Choroid plexus epithelial cell (primary cell): ENCODE data around the gene CELA2A.

DNA sequence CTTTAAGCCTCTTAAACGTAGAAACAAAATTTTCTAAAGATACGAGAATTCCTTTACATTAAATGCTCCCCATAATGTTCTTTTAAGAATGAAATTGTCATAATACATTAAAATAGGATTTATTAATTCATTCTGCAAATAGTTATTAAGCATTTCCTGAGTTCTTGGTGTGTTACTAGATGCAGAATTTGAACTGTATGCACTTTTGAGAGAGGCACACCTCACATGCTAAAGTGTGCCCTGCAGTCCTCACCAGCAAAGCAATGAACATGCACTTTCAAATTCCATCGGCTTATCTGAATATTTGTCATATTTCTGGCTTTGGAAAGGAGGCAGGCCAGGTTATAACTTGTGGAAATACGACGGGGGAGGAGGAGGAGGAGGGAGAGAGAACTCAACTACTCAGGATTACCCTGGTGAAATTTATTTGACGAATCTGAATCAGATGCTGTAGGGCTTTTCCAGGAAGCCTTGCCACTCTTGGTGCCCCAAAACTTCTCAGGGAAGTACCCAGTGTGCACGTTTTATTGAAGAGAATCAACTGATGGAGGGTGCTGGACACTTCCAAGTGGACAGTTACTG, 3.6 kb downstream of the PDPN start:
- RRBS, result no CpG with 5 or more reads among the region's 7 CpGs

DNA sequence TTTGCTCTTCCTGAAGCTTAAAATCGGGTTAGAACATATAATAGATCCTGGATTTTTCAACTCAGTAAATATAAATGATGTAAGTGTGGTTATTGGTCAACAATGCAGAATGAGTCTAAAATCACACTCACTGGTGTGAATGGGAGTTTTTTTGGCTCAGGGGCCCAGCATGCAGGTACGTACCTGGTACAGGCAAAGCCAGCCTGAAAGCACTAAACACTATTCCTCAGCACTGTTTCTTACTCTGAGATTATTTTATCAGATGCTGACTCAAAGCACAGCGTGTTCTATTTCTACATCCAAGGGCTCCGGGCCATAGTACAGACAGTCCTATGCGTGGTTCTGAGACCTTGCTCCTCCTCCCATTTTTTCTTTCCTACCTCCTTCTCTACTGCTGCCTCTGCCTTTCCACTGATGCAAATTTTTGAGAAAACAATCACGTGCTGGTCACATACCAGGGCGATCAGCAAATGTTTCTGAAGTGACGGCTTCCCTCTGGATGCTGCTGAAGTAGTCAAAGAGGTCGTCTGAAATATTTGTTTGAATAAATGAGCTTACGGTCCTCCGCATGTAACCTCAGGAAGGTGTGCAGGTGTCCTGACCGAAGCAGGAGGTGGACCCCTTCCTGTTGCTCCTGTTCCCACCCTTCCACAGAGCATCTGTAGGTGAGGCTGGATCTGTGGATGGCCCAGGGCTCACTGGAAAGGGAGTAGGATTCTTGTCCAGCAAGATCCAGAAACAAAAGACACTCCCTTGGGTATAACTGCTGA, 36.3 kb downstream of the PDPN start:
- RRBS, result no CpG with 5 or more reads among the region's 12 CpGs

DNA sequence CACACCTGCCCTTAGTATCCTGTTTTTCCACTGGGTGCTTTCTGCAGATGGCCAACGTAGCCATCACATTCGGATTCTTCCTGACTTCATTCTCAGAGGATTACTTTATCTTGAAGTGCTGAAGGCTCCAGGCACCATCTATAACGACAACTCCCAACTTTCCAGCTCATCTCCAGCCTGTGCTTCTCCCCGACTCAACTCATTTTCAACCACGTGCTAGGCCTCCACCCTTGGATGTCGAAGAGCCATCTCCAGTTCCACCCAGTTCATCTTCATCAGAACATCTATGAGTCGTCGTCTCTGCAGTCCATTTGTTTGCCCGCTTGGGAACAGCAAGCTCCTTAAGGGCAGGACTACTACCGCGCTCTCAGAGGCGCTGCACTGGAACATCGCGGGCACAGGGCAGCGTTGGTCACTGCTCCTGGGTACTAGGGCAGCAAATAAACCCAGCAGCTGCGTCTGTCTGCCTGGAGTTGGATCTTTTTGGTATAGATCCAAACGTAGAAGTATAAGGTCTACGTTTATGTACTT, 576 bp upstream of the PRDM2 start:
- RRBS, result no CpG with 5 or more reads among the region's 18 CpGs

- RRBS, result no CpG with 5 or more reads among the region's 6 CpGs
Observed at GRCh38 chr1:13726642-13727099, 26.7 kb downstream of the PRDM2 start.

GRCh38 chr1:13792984-13794129, 93.4 kb downstream of the PRDM2 start:
- RRBS, result no CpG with 5 or more reads among the region's 17 CpGs

GRCh38 chr1:13916254-13916888, 216.4 kb downstream of the PRDM2 start:
- RRBS, result no CpG with 5 or more reads among the region's 6 CpGs

GRCh38 chr1:14300955-14301804, 297.3 kb upstream of the KAZN start:
- RRBS, result no CpG with 5 or more reads among the region's 10 CpGs

DNA sequence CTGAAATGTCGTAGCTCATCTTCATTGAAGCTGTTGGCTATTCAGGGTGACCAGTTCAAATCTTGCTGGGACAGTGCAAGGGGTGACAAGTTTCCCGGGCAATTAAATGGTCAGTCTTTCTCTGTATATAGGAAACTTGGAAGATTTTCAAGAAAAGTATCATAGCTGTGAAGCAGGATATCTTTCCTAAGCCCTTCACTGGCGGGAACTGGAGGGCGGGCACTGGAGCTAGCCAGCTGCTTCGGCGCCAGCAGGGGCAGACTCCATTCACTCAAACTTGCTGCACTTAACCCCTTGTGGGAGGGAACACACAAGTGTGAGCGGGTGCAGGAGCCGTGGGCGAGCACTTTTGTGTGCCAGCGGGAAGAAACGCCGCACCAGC, 232.2 kb upstream of the KAZN start:
- RRBS, result no CpG with 5 or more reads among the region's 12 CpGs

DNA sequence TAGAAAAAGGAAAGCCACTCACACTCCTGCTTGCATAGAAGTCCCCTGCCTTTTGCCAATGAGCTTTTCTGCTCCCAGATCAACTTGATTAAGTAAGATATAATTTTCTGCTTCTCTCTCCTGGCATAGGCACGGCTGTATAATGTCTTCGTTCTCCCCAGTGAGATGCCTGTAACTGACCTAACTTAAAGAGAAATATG, 76.5 kb upstream of the KAZN start:
- RRBS, result no CpG with 5 or more reads among the region's 2 CpGs

GRCh38 chr1:14742096-14742466, 143.6 kb downstream of the KAZN start:
- RRBS, result no CpG with 5 or more reads among the region's 2 CpGs

DNA sequence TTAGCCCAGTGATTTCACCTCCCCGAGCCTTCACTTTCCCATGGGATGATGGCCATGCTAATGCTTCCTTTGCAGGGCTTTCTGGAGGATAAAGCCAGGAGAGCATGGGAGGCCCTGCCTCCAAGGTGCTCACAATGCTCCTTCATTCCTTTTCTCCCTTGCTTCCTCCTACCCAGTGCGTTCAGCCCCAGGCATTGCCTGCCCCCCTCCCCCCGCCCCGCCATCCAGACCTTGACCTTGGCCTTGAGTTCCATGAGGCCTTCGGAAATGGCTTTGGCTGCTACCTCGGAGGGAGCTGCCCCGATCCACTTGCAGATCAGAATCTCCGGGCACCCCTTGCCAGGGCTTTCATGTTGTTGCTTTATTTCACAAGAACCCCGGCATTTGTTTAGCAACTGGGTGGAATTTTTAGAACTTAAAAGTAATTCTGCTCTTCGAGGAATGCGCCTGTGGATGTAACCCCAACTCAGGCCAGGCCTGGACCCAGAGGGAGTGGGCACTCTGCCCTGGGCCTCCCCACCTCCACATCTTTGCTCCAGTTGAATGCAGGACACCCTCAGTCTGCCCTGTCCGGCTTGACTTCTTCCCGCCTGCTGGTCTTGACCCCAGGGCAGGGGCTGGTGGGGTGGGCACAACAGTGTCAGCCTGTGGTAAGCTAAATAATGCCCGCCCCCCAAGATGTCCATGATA, 154.1 kb upstream of the TMEM51 start:
- RRBS, result 71% methylated on average over 1 of the region's 14 CpGs

DNA sequence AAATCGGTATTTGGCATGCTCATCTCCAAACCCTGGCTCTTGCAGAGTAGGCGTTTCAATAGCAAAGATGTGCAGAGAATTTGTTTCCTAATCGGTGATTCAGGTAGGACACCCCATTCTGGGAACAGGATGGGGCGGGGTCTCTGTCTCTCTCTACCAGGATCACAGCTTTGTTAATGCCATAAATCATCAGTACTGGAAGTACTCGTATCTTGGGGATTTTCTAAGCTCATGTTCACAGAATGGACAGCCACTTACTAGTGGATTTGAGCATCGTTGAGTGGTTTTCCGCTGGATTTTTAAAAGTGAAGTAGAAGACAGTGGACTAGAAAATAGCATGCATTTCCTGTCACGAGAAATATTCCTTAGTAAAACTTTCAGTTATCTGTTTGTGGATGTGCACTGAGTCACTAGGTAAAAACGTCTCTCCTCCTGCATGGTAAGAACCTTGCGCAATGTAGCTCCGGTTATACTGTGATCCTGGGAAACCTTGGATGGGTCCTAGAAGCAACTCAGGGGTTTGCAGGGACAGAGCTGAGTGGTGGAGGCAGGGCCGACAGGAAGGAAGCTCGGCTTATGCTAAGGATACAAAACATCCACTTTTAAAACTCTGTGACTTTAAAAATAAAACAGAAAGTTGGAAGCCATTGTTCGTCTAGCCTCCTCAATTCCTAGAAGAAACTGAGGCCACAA, 5.2 kb downstream of the TMEM51 start:
- RRBS, result no CpG with 5 or more reads among the region's 14 CpGs

DNA sequence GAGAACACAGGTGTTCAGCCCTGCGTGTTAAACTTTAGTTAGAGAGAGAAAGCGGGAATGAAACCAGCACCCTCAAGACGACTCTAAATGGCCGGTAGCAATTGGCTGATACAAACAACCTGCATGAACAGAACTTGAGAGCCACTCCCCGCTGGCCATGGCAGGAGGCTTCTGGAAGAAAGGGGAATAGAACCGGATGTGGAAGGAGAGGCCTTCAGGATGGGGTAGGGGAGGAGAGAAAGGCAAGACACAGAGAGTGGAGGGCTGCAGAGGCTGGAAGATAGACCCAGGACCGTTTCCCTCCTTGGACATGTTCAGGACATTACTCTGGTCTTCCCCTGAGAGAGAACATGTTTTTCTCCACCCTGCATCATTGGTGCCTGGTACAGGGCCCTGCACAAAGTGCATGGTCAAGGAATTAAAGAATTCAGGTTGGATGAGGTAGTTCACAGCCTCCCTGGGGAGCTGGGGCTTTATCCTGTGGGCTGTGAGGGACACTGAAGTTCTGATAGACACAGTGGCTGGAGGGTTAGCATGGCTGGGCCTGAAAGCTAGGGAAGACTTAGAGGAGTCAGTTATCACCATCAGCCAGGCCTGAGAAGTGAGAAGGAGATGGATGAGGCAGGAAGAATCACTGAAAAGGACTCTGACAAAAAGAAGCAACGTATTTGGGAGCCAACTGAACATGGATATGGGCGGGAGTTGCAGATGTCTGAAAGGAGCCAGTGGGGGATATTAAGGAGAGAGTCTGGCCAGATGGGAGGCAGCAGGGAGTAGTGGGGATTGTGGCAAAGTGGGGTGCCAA, 22.9 kb downstream of the TMEM51 start:
- RRBS, result 64% methylated on average over 1 of the region's 9 CpGs

GRCh38 chr1:15201417-15202375, 45.3 kb upstream of the FHAD1 start:
- RRBS, result no CpG with 5 or more reads among the region's 22 CpGs

DNA sequence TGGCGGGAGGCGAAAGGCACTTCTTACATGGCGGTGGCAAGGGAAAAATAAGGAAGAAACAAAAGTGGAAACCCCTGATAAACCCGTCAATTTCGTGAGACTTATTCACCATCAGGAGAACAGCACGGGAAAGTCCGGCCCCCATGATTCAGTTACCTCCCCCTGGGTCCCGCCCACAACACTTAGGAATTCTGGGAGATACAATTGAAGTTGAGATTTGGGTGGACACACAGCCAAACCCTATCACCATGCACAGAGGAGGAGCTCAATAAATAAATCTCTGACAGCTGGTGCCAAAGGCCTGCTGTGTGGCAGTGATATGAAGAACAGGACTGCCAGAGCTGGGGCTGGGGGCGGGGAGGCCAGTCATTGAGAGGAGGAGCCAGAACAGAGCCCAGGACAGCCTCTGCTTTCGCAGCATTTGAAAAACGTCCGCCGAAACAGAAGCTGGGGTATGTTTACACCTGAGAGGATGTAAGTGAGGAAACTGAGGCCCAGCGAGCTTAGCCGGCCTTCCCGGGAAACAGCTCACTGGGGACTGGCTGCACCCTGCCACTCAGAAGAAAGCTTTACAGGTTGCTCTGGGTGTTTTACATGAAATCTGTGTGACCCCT, 76.0 kb downstream of the FHAD1 start:
- RRBS, result no CpG with 5 or more reads among the region's 16 CpGs

DNA sequence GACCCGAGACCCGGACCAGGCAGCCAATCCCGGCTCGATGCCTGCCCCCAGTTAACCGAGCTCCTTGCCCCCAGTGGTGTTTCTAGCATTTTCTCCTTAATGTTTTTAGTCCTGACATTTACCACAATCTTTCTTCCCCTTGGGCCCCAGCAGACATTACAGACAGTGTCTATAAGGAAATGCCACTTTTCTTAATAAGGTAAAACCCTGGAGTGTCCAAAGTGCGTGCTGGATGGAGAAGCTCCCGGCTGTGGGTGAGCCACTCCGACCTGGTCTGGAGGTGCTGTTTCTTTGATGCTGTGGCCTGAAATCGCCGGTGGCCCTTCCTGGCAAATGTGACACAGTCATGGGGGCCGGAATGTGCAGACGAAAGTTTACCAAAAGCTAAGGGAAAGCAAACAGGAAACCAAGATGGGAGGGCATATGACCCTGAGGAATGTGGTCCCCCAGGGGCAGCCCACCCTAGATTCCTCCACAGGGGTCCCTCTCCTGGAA, 77.8 kb downstream of the FHAD1 start:
- RRBS, result 15% methylated on average over 4 of the region's 12 CpGs

DNA sequence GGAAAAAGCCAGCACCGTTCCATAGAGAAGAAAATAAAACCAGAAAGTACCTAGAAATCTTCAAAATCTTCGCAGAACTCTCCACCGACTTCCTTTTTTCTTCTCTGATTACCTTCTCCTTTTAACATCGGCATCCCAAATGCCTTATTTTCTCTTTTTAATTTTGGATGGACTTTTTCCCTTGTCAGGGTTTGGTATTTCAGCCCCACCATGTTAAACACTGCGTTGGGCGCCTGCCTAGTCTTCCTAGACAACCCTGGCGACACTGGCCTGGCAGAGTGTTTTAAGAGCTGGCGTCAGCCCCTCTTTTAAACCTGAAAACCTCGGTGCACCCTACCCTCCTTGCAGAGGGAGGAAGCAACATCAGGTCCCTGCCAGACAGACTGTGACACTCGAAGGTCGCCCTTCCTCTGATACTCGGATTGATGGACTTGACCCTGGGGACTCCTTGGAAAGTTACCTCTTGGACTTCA, 65.9 kb upstream of the EFHD2 start:
- RRBS, result no CpG with 5 or more reads among the region's 12 CpGs

DNA sequence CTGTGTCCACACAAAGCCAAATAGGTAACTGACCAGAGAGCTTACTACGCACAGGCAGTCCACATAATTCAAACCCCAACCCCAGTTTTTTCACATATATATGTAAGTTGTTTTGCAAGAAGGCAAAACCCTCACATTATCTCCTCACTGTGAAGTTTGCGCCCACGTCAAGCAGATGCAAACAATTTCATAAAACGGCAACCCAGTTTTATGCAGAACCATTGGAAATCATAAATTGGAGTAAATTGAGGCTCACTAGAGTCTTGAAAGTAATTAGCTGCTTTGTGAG, 1.8 kb upstream of the EFHD2 start:
- RRBS, result no CpG with 5 or more reads among the region's 4 CpGs

DNA sequence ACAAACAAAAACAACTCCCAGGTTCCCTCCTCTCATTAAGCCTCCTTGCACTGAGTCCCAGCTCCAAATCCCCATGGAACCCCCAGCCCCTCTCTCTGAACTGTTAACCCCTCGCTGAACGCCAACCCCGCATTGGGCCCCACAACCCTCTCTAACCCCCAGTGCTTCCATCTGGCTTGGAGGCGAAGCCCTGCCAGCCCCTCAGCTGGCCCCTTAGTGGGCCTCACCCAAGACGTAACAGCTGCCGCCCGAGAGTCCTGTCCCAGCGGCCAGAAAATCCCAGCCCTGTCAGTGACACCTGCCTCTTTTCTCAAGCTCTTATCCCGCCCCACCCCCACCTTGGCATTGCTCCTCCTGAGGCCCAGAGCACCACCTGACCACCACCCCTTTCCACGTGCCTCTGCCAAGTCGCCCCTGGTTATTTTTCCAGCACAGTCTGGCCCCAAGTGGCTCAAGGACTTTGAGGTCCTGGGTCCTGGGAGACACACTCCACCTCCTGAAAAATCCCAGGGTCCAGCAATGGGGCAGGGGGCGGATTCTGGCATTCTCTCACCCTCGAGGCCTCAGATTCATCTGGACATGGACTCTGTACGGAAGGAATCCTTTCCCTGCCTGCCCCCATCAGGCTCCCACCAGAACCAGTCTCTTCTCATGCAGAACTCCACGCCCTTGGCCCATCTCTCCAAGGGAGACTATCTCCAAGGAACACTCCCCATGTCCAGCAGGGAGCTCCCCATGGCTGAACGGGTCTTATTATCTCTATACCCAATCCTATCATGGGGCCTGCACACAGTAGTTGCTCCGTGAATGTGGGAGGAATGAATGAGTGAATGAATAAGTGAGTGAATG, 5.8 kb upstream of the CTRC start:
- RRBS, result no CpG with 5 or more reads among the region's 17 CpGs

- RRBS, result no CpG with 5 or more reads among the region's 6 CpGs
Observed at GRCh38 chr1:15456616-15456948, at the start of gene CELA2A. CELA2A (plus strand) TSS chr1:15456732.